Skeletal muscle satellite cell (primary cell): ENCODE results near the gene HNRNPDL.

GRCh38 chr4:77744597-77744905 is 74.6 kb downstream of the CNOT6L start:
- CAGE, long polyA plus RNA: no peak

DNA sequence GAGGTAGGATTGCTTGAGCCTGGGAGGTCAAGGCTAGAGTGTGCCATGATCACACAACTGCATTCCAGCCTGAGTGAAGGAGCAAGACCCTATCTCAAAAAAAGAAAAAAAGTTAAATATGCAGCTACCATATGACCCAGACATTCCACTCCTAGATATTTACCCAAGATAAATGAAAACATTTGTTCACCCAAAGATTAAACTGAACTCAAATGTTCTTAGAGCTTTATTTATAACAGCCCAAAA is 20.4 kb downstream of the CNOT6L start:
- CAGE, long polyA plus RNA: no peak

DNA sequence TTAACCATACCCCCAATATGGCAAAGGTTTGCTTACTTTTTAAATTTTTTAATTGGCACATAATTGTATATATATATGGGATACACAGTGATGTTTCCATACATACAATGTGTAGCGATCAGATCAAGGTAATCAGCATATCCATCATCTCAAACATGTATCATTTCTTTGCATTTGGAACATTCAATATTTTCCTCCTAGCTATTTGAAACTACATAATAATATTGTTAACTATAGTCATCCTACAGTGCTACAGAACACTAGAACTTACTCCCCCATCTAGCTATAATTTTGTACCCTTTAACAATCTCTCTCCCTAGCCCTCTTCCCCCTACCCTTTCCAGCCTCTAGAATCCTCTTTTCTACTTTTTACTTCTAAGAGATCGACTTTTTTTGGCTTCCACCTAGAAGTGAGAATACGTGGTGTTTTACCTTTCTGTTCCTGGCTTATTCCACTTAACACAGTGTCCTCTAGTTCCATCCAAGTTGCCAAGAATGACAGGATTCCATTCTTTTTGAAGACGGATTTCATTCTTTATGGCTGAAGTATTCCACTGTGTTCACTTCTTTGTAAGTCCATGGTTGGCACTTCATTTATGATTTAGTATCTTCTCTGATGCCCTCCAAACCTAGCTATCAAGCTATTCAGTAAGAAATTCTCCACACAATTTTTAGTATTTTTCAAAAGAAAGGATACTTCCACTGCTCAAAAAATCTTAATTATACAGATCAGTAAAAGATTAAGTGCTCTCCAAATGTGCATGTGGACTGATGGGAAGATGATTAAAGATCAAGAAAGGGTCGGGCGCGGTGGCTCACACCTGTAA is 8.5 kb downstream of the CNOT6L start:
- CAGE, long polyA plus RNA: no peak

DNA sequence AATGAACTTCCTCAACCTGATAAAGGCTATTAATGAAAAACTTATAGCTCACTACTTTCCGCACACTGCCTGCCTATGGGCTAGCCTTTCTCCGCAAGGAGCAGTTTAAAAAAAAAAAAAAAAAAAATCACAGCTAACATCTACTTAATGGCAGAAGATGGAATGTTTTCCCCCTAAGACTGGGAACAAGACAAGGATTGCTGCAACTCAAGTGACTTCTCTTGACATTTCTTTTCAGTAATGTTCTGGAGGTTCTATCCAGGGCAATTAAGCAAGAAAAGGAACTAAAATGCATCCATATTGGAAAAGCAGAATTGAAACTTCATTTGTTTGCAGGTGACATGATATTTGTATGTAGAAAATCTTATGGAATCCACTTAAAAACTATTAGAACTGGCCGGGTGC is 7.4 kb downstream of the CNOT6L start:
- CAGE, long polyA plus RNA: no peak

DNA sequence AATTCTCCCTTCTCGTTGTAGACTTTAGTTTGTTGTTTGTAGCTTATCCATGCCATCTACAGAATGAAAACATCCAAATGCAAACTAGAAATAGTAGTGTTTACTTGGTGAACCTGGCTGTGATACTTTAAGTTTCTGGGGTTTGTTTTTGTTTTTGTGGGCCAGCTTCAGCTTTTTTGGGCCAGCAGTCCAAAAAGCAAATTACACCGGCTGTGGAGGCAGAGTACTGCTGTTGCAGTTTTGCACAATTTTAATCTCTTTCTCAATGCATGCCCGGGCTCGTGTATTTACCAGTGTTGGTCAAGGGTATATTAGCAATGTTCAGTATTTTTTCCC is 1.6 kb upstream of the CNOT6L start:
- CAGE, long polyA plus RNA: no peak

- CAGE, long polyA plus RNA: no peak
Measured at GRCh38 chr4:77854259-77855285, 8.1 kb upstream of the MRPL1 start.

GRCh38 chr4:78540467-78541244 is 10.9 kb upstream of the ANXA3 start:
- CAGE, long polyA plus RNA: no peak

DNA sequence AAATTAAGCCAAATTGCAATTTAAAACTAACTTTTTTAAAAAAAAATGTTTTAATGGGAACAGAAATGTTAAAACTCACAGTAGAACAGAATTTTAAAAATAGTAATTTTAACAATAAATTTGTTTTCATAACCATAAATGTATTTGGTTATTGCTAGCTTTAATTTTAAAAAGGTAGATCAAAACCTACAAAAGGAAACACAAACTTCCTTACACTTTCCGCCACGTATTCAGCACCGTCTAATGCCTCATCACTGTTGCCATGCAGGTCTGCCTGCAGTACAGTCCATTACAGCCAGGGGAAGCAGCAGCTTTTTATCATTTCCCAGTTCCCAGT is 93.0 kb downstream of the ANXA3 start:
- CAGE, long polyA plus RNA: no peak

DNA sequence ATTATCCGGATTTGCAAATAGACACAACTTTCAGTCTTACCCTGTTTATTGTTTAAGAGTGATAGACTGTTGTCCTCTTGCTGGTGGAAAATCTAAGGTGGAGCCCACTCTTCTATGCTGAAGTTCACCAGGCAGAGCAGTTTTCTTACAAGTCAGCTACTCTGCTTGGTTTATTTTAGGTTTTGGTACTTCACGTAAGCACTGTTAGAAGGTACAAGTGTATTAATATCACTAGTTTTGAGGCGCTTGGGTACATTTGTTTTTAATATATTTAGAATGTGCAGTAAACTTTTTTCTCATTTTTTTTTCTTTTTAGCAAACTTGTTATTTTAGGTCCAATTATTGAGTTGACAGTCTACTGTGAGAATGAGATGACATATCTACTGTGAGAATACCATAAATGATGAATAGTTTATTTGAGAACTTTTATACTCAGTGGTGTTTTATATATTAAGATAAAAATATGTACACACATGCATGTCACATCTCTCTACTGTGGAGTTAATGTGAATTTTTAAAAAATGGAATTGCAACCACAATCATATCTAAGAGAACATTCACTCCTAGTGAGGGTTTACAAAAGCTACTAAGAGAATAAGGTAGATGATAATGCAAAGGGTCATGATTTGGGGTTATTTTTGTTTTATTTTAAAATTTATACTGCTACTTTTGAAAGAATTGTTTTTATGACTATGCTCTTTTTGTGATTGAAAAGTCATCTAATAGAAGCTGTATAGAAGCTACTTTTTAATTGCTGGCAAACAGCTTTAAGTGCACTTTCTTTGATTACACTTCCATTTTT is 23.9 kb downstream of the PAQR3 start:
- CAGE, long polyA plus RNA: no peak

DNA sequence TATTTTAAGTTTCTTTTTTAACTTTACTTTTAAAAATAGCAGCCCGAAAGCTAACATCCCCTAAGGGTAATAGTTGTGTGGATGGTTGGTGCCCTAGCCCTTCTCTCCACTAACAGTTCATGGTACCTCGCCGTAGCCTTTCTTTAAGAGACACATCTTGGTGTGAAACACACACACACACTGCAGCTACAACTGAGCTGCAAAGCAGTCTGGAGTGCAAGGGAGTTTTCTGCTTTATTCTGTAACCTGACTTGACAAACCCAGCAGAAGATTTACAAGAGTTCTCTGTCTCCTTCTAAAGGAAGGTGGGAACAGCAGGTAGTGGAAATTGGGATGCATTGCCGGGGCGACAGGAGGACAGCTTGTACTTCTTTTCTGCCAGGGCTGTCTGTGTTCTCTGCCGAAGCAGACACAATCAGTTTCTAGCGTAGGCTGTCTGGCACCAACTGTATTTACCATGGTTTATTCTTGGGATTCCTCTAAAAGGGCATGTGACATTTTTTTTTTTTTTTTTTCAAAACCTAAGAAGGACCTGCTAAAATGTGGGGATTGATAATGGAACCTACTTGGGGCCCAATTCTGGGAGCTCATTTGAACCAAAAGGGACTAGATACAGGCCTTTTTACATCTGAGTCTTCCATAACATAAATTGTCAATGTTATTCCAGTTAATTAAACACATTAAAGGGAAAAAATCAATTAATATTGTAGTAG is 190.8 kb upstream of the GK2 start:
- CAGE, long polyA plus RNA: no peak

- CAGE, long polyA plus RNA: no peak
Measured at GRCh38 chr4:79964072-79965179, 108.6 kb downstream of the ANTXR2 start.

DNA sequence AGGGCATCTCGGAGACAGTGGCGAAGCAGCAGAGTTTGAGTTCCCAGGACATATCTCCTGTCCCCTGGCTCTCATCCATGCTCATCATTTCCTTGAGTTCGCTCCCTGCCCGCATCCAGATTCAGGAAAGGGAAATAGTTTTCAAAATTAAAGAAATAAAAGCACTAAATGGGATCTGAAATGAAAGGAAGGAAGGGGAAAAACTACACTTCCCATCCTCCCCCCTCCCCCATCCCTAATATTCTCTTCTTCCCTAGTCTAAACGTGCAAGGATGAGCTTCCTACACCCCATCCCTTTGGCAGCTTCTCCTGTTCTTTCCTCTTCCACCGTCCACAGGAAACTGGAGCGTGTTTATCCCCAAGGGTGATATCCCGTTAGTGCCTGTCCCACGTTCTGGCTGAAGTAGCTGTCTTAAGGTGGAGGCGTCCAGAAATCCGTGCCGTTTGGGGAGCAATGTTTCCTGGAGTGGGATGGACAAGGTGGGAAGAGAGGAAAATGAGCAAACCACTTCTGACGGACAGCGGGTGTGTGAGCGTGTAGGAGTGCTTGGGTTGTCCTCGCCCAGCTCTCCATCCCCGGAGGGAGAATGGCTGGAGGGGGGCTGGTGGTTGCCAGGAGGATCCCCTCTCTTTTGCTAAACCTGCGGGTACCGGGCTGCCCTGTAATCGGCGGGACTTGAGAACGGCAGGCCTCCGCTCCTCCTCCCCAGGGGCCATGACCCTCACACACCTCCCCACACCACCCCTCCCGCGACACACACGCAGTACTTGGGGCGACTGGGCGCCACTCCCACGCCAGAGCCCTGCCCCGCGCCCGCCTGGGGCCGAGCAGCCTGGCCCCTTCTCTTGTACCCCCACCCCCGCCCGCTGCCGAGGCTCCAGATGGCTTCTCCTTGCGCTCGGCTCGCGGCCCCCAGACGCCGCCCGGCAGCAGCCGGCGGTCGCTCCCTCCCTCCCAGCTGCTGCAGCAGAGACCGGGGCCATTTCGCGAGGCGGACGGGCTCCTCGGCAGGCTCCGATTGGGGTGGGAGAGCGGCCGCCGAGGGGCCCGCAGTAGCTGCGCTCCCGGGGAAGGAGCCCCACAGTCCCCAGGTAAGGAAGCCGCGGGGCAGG is 14.0 kb upstream of the PRDM8 start:
- CAGE, long polyA plus RNA: no peak

DNA sequence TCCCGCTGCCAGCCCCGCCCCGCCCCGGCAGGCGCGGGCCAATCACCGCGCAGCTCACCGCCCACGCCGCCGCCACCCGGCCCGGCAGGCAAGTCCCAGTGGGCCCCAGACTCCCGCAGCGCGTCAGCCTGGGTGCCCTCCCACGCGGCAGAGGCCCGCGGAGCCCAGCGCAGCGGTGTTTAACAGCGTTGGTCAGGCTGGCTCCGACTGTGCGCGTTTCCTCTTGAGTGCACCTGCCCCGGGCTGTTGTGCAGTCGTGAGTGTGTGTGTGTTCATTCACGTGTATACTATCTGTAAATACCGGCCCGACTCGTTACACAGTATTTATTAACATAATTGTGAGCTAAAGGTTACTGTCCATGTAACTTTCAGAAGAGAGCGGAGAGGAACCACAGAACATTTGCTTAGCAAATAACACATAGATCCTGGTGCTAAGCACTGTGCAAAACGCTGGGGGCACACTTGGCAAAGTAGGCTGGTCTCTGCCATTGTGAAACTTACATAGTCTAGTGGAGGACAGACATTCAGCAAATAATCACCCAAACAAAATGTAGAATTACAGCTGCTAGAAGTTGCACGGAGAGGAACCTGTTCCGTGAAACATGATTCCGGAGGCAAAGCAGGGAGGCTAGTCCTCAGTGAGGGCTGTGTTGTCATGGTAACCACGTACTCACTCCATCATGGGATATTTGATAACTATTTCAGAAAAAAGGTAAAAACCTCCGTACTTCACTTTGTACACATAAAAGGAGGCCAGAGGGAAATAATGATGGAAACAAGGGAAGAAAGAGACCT is 450 bp upstream of the RASGEF1B start:
- CAGE, long polyA plus RNA: no peak

DNA sequence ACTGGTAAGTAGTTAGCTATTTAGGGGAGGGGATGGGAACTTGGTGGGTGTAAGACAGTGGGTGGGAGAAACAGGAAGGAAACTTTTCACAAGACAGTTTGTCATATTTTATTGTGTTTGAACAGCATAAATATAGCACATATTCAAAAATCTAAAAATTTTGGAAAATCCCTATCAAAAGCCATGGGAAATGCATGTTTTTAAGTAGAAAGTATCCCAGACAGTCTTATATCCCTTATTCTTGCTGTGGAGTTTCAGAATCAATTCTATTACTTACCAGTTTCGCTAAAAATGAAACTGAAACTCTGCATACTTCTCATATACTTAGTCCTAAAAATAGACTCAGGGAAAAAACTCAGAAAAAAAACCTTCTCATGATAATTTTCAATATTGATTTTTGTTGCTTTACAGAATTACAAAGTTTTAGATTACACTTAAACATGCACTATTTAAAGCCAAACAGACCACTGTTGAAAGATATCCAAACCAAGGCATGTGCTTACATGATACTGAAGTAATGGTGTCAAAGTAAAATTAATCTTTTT is 22.4 kb upstream of the RASGEF1B start:
- CAGE, long polyA plus RNA: no peak

DNA sequence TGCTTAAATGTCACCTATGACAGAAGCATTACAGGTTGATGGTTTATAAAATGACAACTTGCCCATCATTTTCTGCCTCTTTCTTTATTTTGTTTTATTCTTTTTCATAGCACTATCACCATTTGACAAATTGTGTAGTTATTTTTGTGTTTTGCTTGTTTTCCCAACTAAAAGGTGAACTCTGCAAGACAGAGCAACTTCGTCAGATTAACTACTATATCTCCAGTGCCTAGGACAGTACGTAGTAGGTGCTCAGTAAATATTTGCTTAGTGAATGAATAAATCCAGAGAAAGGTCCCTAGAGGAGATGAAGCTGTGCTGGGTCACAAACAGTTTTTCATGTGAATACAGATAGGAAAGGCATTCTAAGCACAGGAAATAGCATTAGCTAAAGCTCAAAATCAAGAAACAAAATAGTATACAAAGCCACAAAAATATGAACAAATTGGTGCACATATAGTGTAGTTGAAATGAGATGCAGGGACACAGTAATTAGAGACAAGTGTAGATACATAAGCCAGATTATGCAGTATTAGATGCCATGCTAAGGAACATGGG is 154.3 kb upstream of the RASGEF1B start:
- CAGE, long polyA plus RNA: no peak

- CAGE, long polyA plus RNA: no peak
Measured at GRCh38 chr4:82342977-82343771, 30.6 kb downstream of the HNRNPD start.

GRCh38 chr4:82351365-82352364 is 22.1 kb downstream of the HNRNPD start:
- CAGE, long polyA plus RNA: no peak

DNA sequence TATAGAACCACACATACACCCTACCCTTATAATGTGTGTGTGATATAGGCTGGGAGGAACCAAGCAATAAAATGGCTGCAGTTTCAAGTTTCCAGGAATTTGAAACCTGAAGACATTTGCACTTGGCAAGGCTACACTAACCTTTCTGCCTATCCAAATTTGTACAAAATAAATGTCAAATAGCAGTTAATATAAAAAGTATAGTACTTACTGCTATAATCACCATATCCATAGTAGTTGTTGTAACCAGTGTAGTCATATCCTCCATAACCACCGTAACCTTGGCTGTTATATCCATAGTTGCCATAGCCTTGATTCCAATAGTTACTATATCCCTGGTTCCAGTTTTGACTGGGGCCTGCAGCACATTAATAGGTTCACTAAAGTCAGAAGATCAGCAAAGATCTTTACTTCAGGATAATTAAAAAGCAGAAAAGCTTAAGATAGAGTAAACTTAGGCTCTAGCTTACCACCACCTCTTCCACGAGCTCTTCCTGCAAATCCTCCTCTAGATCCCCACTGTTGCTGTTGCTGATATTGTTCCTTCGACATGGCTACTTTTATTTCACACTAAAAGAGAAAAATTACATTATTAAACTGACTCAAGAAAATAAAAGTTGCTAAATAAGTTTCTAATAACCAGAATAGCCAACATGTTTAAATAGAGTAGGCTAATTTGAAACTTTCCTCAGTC is 17.3 kb downstream of the HNRNPD start:
- CAGE, long polyA plus RNA: no peak

DNA sequence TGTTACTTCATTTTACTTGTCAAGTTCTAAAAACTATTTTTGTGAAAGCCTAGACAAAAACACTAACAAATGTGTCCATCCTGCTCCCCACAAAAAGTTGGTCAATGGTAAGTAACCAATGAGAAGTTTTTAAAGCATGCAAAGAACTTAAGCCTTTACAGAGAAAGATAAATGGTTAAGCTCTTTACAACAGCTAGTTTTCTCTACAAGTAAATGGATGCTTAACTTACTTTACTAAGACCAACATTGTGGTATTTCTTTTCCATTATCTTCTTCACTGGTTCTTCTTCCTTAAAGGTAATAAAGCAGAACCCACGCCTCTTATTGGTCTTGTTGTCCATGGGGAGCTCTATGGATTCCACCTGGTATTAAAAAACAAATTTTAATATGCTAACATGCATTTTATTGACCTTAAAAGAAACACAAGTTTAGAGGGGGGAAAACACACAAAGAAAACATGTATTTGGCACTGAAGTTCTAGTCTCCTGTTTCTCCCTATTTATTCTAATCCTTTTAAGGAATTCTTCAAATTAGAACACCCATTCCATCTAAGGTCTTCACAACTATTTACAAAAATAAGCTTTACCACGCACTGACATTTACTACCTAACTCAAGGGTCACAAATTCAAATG is 16.6 kb downstream of the HNRNPD start:
- CAGE, long polyA plus RNA: no peak

DNA sequence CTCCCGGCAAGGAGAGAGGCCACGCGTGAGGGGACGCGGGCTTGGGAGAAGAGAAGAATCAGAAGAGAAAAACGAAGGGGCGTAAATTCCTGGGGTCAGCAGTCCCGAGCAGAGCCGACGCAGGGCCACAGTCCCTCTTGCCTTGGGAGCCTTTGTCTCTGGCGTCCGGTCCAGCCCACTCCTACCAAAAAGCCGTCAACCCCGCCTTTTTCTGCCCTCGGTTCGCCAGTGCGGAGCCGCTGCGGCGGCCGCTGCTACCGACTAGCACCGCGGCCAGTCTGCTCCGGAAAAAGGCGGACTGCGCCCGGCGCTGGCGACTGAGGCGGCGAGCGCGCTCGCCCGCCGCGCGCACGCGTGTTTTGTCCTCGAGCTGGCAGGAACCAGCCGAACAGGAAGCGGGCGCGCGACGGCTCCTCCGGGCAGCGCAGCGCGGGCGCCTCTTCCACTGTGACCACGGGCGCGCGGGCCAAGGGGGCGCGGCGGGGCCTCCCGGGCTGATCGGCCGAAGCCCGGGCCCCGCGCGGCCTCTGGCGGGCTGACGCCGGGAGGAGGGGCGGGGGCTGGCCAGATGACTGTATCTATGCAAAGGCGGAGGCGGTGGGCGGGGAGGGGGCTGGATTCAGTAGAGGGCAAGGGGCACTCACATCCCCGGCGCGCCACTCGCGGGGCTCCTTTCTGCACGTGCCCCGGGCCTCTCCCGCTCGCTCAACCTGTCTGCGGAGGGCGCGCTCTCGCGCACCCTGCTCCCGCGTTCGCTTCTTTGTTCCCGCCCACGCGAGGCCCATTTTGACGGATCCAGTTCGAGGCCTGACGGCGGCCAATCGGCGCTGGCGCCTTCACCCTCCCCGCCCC is at the start of gene HNRNPDL:
HNRNPDL (minus strand) TSS at position 765 of the 852 bp plus-strand sequence.
- CAGE, long polyA plus RNA: no peak